OCI-LY7 (cell line): ENCODE data around the gene HBP1.

DNA sequence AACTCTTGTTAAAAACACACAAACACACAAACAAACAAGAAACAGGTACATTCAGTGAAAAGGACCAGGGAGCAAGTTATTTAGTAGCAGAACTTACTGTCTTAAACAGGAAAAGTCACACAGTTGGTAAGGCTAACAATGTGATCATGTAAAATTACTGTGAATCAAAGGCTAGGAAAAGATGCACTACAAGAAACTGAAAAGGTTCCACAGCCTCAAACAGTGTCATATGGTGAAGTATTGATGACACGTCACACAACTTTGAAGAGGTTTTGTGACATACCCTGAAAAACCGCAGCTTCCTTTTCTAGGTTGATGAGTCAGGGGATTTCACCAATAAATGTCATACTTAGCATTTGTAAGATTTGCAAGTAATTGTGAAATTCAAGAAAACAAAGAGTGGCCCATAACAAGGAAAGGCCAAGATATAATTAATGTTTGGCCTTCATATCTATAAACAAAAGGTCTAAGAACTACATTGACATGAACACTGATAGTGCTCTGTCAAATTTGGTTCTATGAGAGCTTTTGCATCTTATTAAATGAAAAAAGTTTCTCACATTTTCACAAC, 61.8 kb upstream of the NAMPT start:
- PRO-cap: no peak
- RAMPAGE, long total RNA: no peak

DNA sequence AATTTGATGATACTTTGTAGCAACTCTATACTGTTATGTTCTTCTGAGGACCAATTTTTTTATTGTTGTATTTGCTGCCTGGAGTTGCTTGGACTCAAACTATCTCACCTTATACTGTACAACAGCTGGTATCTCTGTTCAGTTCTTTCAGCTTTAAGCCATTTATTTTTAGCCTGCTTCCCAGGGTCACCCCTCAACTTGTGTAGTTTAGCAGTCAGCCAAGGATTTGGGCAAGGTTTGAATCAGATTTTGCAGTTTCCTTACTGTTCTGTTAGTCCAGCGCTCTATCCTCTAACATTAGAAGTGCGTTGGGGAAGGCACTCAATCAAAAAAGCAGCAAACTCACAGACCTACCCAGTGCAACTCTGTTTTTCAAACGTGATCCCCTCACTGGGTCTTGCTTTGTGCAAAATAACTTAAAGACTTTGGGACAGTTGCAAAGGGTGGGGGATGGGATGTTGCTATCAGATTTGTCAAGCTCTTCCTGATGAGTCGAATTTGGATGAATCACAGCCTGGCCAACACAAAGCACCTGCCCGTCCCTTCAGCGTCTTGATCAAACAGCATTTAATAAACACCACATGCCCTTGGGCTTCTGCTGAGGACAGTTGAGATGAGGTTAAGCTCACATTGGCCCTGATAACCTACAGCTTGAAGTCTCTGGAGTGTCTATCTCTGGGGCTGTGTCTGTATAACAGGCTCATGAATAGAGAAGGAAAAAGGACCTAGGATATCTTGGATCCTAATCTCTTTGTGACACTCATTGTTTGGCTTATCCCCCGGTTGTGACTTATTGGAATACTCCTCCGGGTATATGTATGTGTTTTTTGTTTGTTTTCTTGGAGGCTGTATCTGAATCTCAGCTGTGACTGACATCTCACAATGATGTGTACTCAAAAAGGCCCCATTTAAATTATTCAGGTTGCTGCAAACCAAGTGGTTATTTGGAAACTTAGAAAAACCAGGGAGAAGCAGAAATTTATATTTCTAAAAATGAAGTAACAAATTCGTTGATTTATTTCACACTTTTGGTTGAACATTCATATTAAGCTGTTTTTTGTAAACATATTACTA, 132.5 kb upstream of the NAMPT start:
- PRO-cap: no peak
- RAMPAGE, long total RNA: no peak

GRCh38 chr7:106448764-106449686, 164.2 kb upstream of the NAMPT start:
- PRO-cap: no peak
- RAMPAGE, long total RNA: no peak

GRCh38 chr7:106599268-106599707, 61.7 kb downstream of the CCDC71L start:
- PRO-cap: no peak
- RAMPAGE, long total RNA: no peak

- PRO-cap: no peak
- RAMPAGE, long total RNA: no peak
These were observed 49.9 kb downstream of the CCDC71L start for GRCh38 chr7:106610954-106611516.

GRCh38 chr7:106658894-106659550, 1.9 kb downstream of the CCDC71L start:
- PRO-cap: no peak
- RAMPAGE, long total RNA: no peak

GRCh38 chr7:106731142-106731514, 70.2 kb upstream of the CCDC71L start:
- PRO-cap: no peak
- RAMPAGE, long total RNA: no peak

DNA sequence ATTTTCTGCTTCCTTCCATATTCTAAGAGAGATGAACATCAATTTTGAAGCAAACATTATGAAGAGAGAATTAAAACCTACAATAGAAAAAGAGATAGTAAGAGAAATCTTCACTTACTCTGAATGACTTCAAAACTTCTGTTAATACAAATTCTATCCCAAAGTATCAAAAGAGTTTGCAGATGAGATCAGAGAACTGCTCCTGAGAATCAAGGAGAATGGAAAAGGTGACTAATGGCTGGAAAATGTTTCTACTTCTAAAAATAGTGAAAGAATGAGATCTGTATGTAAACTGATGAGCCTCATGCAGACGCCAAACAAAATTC, 95.1 kb upstream of the PIK3CG start:
- PRO-cap: no peak
- RAMPAGE, long total RNA: no peak

DNA sequence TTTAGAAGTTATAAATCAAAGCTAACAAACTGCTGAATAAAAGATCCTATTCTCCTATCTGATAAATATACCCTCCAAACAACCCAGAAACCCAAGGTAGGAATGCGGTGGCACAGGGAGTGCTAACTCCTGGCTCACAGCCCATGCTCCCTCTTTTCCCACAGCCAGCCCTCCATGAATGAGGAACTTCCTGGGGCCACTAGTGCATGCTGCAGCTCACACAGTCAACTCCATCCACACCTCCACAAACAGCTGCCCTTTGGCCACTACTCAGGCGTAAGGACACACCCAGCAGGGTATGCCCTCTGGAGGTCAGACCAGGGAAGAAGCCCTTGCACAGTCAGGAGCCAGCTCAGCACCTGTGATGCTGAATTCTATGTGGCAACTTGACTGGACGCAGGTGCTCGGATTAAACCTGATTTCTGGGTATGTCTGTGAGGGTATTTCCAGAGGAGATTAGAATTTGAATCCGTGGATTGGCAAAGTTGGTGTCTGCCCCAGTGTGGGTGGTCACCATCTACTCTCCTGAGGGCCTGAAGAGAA, 85.2 kb upstream of the PIK3CG start:
- PRO-cap: no peak
- RAMPAGE, long total RNA: no peak

DNA sequence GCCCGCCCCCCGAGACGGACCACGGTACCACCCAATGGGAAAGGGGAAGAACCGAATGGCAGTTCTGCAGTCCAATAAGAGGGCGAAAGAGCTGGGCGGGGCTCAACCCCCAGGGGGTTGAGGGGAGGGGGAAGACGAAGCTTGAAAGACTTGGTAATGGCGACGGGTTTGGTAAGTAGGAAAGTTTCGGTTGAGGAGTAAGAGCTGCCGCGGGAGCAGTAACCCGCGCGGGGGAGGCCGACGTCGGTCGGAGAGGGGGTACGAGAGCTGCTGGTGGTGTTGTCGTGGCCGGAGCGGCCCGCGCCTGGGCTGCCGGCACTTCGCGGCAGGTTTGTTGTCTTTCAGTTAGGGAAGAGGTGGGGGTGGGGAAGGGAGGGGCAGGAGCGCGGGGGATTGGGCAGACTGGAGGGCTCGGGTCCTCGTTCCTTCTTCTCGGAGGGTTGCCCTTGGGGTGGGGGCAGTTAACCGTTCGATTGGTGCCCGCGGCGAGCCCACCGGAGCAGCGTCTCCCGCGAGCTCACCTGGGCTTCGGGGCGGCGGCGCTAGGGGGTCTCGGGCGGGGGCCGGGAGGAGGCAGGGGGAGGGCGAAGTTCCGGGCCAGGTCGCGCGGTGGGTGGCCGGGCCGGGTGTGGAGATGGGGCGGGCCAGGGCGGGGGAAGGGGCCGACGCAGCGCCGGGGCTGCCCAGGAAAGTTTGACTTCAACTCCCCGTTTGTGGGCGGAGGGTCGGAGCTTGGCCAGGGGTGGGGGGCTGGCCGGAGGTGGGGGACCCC, at the start of gene HBP1:
Gene HBP1 (plus strand): TSS at position 147 of the 772 bp plus-strand sequence.
- PRO-cap: unidirectional peak, plus-strand start at position 174 of the sequence
- RAMPAGE, long total RNA: no peak

DNA sequence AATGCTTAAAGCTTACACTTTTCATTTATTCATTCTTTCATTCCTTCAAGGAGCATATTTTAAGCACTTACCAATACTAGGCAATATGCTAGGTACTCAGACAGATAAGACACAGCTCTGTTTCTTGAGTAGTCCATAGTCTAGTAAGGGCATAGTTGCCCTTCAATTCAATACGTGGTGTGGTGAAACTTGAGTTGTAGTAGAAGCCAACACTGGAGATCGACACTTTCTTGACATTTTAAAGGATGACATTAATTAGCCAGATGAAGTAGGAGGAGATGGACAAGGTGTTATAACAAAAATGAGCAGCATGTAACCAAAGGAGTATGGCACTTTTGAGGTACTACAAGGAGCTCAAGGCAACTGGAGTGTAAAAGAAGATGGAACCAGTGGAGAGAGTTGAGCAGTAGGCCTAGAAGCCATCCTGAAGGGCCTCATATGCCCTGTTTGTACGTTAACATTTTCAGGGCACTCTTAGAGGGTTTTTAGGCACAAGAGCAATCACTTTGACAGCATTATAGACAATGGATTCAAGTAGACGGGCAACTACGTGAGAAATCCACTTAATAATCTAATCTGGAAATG, 28.9 kb downstream of the BCAP29 start:
- PRO-cap: no peak
- RAMPAGE, long total RNA: no peak

GRCh38 chr7:107782904-107783539, 20.0 kb downstream of the SLC26A3 start:
- PRO-cap: no peak
- RAMPAGE, long total RNA: no peak

GRCh38 chr7:107785883-107786416, 17.1 kb downstream of the SLC26A3 start:
- PRO-cap: no peak
- RAMPAGE, long total RNA: no peak

DNA sequence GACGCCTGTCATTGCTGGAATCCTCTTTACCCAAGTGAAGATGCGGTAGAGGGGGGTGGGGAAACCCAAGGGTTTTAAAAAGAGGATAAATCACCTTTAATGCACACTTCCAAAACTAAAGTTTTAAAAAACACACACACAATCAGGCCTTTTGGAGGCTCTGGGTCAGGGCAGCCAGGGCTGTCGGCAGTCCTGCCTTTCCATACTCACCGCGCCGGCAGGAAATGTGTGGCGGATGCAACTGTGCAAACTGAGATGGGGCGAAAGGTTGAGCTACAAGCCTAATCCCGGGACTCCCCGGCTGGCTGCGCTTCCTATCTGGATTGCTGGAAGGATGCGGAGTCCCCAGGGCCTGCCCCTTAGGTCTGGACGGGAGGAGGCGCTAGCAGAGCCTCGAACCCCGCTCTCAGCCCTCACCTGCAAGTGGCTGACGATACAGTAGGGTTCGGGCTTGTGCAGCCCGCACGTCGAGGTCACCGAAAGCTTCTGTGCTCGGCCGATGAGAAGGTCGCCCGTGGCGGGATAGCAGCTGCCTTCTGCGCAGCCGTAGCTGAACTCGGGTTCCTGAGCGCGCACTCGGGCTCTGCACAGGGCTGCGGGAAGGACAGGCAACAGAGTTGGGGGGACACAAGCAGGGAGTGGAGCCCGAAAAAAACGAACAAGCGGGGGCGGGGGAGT, 1.7 kb downstream of the LAMB1 start:
- PRO-cap: no peak
- RAMPAGE, long total RNA: no peak

- PRO-cap: no peak
- RAMPAGE, long total RNA: no peak
These were observed 927 bp downstream of the LAMB1 start for GRCh38 chr7:108001853-108002614.

DNA sequence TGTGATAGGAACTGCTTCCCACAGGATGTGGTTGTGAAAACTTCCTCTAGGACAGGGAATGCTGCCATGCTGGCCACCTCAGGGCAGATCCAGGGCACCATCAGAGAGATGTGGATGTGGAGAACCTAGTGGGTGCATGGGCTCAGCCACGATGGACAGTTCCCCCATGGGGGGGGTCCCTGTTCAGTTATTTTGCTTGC, 36.3 kb downstream of the LAMB4 start:
- PRO-cap: no peak
- RAMPAGE, long total RNA: no peak

DNA sequence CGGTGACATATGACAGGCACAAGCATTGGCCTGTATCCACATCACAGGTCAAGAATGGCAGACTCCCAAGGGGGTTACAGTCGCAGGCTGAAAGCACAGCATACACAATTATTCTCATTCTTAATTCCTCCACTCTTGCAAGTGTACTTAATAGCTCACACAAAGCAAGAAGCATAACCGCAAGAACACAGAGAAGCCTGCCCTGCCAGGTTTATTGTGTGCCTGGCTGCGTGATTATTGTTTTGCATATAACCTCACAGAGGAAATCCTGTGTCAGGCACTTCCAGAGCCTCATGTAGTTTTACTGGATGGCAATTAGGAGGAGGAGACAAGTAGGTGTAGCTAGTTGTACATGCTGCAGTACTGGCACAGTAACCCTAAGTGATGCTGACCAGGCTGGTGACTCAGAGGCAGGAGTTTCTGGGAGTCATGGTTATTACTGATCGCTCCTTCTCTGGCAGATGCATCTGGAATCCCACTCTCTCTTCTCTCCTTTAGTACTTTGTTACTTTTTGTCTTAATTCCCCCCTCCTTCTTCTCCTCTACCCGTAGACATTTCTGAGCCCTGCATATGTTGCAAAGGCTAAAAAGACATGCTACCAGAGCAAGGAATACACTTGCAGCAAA, 34.8 kb downstream of the LAMB4 start:
- PRO-cap: no peak
- RAMPAGE, long total RNA: no peak

GRCh38 chr7:108308773-108309466, 147.3 kb downstream of the NRCAM start:
- PRO-cap: no peak
- RAMPAGE, long total RNA: no peak

DNA sequence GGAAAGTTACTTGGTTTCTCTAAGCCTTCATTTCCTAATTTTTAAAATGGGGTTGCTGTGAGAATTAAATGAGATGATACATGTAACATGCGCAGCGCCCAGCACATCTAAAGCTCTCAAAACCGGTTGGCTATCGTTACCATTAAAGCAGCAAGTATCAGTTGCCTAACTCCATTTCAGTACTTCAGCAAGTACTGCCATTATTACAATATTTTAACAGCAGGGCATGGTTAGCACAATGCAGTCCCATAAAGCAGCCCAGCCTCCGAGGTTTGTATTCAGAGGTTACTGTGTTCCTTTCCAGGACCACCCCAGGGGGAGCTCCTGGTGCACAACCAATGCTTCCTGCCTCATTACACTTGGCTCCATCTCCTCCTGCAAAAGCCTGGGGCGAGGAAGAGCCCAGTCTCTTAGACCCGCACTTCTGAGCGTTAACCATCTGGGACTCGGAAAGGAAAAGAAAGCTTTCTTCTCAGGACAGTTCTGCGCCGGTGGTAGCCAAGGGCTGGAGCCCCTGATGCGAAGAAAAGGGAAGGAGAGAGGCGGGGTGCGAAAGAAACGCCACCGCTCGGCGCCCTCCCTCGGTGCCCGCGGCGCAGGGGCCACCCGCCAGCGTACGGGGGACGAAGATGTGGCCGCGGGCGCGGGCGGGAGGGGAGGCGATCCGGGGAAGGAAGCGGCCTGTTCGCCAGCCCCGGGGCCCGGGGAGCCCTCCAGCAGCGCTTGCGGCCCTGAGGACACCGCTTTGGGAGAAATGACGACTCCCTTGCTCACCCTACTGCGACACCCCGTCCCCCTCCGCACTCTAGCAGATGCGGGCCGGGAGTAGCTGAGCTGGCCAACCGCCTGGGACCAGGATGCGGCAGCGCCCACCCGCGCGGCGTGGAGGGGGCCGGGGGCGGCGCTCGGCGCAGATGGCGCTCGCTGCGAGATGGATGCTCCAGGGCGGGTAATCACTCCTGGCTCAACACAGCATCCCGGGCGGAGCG, 1.5 kb downstream of the NRCAM start:
- PRO-cap: no peak
- RAMPAGE, long total RNA: no peak

- PRO-cap: bidirectional peak, plus-strand start at chr7:108503643, minus-strand start at chr7:108503329
- RAMPAGE, long total RNA: start-site peak on the plus strand at chr7:108503629-108503666, 103 and 17 reads in 2 replicates
These were observed 22.6 kb downstream of the PNPLA8 start for GRCh38 chr7:108503164-108503996.